Mesenchymal stem cell of adipose (primary cell): ENCODE measurements around a stretch of chr10.

GRCh38 chr10:21687021-21688055, 153.3 kb downstream of the MLLT10 start:
- CAGE, long polyA plus RNA = no peak

DNA sequence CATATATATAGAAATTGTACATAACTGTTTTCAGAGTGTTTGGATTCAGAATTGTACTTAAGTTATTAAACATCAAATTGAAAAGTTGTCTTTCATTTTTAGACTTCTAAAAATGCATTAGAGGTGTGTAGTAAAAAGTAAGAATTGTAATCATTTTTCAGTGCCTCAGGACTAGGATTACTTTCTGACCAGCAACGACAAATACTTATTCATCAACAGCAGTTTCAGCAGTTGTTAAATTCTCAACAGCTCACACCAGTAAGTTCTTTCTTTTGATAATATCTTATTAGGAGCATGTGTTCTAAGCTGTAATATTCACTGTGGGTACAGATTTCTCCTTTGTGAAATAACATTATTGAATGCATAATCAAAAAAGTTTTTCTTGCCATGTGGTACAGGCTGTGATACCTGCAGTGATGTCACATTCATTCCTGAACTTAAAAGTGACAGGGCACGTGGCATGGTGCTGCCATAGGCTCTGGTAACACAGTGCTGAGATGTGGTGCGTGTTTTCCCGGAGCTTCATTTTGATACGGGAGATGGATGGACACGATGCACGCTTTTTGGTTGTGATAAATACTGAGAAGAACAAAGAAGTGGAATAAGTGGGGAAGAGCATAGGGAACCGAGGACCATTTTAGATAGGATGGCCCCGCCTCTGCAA, 201.1 kb downstream of the MLLT10 start:
- CAGE, long polyA plus RNA = no peak

DNA sequence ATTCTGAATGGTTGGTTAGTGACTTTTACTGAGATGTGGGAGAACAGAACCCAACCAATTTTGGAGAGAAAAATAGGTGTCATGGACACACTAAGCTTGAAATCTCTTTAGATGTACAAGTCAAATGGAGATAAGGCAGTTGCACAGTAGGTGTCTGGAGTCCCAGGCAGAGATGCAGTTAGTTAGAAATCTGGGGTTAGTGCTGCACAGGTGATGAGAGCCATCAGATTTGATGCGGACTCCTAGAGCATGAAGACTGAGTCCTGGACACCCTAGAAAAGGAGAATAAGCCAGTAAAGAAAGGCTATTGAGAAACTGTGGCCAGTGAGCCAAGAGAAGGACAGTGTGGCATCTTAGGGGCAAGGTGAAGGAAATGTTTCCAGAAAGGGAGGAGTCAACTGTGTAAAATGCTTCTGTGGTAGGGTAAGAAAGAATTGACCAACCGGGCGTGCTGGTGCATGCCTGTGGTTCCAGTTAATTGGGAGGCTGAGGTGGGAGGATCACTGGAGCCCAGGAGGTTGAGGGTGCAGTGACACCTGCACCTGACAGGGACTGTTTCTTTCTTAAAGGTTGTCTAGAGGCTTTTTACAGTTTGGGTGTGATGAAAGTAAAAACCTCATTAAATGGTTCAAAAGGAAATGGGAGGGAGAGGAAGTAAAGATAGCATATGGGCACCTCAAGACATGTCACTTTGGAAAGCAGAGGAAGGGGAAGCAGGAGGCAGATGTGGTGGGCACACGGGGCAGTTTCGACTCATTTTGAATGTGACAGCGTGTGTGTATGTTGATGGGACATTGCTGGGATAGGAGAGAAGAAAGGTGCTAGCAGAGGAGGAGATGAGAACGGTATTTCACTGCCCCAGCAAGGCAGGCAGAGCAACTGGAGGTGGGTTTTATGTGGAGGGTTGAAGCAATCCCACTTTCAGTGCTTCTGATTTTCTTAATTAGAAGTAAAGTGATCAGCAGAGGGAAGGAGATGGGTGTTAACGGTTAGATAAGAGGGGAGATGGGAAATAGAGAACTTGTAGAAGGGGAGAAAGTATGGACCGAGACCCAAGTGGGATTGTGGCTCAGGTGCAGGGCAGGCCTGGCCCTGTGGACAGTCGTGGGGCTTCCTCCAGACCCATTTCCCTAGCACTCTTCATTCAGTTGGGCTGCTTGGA, 203.0 kb downstream of the MLLT10 start:
- CAGE, long polyA plus RNA = no peak

DNA sequence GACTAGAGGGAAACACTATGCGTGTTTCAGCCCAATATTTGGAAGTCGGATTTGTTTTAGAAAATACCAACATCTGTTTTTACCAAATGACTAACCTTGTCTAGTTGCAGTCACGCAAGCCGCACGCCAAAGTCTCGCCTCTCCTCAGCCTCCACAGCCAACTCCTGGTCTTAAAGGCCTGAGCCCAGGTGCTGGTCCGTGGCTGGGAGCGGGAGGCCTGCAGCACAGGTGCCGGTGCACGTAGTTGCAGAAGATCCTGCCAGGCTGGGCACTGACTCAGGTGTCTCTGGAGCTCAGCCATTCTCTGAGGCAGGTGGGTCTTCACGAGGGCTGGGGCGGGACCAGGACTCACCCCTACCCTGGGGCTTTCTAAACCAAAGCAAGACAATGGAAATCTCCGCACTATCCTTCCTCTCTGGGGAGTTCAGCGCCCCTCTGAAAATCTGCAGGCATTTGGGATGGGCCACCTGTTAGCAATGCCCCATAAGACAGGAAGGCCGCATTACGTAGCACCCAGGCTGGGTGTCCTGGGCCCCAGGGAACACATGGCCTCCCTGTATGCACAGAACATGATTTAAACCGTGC, 216.4 kb downstream of the MLLT10 start:
- CAGE, long polyA plus RNA = no peak

- CAGE, long polyA plus RNA = no peak
These were observed 83.7 kb downstream of the DNAJC1 start for GRCh38 chr10:21919678-21920379.

DNA sequence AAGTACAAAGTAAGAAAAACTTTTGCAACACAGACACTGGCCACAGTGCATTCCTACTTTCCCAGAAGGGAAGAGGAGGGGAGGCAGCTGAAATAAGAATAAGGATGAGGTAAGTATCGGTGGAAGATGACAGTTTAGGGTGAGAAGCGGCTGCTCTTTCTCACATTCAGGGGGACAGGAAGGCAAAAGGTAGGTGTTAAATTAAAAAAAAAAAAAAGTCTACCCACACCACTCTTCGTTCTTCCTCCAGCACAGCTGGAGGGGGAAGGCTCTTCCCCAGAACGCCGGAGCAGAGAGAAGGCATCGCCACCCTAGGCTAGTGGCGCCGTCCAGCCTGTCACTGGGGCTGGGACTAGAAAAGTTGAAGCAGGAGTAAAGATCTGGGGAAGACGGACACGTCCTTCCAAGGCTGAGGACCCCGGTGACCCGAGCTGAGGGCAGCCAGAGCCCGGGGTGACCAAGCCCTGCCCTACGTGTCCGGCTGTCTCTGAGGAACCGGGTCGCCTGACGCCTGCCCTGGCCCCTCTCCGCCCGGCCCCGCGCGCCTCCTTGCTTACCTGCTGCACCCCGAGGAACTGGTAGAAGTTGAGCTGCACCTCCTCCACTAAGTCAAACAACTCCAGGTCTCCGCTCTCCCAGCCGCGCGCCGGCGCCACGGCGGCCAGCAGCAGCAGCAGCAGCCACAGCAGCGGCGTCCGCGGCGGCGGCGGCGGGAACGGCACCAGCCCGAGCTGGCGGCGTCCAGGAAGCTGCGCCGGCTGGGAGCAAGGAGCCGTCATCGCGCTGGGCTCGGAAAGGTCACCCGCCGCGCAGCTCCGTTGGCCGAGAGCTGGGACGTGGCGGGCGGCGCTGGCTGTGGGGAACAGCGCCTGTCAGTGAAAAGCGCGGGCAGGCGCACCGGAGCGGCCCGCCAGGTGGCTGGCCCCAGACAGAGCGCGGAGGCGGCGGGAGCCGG, 597 bp downstream of the DNAJC1 start:
- CAGE, long polyA plus RNA = no peak

- CAGE, long polyA plus RNA = no peak
These were observed 83.2 kb upstream of the DNAJC1 start for GRCh38 chr10:22086727-22087187.

DNA sequence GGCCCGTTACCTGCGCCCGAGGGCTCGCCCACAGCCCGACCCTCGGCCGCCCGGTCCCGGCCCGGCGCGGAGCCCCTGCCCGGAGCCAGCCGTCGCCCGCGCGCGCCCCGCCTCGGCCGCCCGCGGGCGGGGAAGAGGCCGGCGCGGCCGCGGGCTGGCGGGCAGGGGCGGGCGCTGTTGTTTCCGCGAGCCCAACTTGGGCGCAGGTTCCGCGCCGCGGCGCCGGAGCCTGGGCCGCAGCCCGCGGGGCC, 475 bp upstream of the BMI1 start:
- CAGE, long polyA plus RNA = no peak

DNA sequence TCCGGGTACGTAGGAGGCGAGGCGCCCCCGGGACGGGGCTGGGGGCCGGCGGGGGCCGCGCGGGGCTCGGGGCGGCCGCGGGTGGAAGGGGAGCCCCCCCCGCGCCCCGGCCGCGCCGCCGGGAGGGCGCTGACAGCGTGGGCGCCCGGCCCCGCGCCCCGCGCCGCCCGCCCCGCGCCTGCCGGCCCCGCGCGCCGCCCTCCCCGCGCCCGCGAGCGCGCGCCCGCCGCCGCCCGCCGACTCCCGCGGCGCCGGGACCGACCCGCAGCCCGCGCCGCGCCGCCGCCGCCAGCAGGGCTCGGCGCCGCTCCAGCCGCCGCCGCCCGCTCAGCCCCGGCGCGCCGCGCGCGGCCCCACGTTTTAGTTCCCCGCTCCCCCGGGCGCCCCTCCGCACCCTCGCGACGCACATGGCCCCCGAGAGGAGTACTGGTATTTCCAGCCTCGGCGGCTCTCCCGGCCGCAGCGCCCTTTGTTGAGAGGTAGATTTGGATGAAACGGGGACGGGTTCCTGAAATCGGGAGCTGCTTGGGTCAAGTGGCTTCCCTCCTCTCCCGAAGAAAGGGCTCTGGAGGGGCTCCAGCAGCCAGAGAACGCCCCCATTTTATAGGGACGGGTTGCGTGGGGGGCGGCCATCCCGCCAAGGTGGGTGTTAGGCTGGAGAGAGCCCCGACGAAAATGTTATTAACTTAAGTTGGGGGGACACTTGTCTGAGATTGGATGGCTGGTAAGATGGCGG, 961 bp downstream of the BMI1 start:
- CAGE, long polyA plus RNA = no peak

DNA sequence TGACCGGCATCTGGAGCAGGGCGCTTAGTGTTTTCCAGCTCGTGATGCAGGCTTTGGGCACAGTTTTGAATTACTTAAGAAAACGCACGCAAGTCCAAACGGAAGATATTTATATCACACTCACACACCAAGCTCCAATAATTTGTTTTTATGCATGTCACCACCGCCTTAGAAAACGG, 3.8 kb upstream of the SPAG6 start:
- CAGE, long polyA plus RNA = no peak

DNA sequence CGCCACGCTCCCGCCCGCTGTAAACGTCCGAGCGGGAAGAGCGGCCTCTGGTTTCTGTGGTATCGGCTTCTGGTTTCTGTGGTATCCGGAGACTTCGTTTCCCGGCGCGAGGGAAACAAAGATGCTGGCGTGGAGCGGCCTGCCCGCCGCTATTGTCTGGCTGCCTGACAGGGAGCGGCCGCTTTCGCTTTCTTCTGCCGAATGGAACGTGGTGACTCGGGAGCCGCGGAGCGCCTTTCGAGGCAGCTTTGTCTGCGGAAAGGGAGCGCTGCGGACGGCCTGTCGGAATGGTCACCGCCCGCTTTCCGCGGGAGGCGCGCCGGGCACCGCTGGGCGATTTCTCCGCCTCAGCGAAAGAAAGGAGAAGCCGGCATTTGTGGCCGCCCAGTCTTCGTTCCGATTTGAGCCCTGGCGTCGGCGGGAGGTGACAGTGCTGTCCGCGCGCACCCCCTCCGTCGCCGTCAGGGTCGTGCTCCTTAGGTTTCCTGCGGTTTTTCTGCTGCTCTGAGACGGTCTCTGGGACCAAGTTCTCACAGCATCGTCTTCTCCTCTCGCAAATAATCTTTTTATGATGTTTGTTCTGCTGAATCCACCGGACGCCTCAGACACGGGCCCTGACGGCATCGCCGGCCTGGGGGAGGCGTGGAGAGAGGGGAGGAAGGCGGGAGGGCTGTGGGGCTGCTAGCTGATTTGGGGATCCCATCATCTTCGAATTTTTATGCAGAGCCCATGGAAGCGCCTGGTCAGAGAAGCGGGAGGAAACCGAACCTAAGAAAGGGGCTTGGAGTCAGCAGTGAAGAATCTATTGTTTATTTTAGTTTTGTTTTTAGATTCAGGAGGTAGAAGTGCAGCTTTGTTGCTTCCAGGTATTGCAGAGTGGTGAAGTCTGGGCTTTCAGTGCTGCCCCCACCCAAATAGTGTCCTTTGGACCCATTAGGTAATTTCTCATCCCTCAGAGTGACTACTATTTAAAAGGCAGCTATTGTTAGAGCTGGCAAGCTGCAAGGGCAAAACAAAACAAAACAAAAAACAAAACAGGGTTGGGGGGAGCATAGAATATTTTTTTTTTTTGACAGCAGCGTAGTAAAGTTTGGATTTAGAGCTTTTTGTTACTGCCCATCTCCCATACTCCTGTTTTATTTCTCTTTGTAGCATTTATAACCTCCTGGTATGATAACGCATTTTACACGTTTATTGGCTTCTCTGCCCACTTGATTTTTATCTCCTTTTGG, 92.3 kb downstream of the SPAG6 start:
- CAGE, long polyA plus RNA = no peak

DNA sequence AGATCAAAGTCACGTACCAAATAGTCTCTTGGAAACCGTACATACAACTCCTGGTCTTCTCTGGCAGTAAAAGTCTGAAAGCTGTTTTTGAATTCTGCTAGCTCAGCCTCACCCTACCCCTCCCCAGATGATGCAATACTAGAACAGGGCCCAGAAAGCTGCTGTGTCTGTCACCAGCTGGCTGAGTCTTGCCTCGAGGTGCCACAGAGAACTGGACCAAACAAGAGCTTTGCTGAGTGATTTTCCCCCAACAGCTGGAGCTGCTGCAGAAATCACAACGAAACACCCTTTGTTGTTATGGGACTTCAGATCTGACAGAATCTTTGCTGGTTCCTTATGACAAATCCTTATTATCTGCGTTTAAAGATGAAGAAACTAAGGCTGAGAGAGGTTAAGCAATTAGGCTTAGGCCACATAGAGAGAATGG, 134.1 kb downstream of the SPAG6 start:
- CAGE, long polyA plus RNA = no peak

GRCh38 chr10:22513396-22514221, 168.3 kb downstream of the SPAG6 start:
- CAGE, long polyA plus RNA = no peak

DNA sequence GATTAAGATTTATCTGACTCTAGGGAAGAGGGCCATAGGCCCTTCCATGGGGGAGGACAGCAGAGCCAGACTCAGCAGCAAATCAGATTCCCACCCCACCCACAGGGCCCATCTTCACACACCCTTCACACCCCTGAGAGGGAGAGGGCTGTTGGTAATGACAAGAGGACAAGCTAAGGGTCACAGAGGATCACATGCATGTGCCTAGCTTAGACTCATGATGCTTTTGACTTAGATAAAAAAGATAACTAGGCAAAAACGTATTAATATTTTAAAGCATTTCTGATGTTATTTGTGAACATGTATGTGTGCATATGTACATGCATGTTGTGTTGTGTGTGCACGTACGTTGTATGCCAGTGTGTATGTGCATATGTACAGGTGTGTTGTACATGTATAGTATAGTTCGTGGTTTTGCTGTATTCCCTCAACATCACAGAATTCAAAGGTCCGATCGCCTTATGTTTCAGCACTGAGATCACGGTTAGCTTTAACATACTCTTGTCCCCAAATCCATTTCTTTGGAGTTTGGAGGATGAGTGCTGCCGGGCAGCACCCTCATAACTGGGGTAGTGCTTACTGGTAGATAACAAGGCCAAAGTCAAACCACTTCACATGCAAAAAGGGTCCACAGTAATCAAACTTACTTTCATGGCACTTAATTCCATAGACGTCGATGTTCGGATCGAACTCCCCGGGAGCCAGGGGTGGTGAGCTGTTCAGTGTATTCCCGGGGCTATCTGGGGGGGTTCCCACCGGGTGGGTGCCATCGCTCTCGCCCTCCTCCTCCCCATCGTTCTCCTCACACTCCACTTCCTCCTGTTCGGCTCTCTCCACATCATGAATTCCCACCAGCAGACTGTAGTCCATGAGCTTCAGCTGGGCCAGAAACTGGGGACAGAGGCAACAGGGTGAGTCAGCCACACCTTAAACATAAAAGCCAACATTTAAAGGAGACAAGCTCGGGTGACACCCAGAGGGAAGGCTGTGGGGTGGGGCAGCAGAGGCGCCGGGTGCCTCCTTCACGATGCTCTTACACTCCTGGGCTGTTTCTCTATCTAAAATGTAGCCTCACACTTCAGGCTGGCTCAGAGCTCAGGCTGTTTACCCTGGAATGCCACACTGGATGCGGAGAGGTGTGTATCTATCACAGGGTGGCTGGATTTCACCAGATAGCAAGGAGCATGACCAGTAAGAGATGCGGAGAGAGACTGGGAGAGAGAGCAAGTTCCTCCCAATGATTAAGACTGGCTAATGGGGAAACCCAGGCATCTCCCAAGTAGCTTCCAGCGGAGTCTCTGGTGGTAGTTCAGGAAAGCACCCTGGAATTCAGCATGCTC, 172.8 kb downstream of the PIP4K2A start:
- CAGE, long polyA plus RNA = no peak

DNA sequence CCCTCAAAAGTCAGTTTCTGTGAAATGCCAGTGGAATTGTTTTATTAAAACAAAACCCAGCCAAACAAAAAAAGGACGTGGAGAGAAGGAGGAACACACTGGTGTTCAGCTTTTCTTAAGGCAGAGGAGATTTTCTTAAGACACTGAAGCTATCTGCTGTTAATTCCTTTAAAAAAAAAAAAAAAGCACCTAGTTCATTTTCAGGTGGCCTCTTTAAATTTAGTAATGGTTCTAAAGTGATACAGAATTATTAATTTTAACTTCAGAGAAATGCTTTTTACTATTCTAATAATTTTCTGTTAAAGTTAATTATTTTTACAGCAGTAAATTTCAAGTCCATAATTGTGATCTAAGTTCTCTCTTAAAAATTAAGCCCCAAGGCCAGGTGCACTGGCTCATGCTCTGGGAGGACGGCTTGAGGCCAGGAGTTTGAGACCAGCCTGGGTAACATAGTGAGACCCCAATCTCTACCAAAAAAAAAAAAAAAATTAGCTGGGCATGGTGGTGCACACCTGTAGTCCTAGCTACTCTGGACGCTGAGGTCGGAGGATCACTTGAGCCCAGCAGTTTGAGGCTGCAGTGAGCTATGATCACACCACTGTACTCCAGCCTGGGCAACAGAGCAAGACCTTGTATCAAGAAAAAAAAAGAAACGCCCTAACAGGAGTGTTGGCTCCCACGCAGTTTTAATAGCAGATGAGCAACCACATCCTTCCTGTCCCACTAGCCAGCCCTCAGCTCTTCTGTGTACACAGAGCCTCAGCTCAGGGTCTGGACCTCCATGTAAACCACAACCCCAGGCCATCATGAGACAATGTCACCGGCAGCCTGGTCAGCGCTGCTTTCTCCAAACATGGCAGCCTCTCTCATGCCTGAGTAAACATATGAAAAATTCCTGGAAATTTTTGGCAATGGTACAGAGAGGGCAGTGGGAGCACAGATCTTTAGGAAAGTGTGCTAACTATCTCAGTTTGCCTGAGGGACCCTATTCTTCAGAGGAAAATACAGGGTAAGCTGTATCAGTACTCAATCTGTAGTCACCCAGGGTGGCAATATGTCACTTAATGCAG, 108.4 kb downstream of the PIP4K2A start:
- CAGE, long polyA plus RNA = no peak

- CAGE, long polyA plus RNA = no peak
These were observed 102.7 kb downstream of the PIP4K2A start for GRCh38 chr10:22611670-22612116.

DNA sequence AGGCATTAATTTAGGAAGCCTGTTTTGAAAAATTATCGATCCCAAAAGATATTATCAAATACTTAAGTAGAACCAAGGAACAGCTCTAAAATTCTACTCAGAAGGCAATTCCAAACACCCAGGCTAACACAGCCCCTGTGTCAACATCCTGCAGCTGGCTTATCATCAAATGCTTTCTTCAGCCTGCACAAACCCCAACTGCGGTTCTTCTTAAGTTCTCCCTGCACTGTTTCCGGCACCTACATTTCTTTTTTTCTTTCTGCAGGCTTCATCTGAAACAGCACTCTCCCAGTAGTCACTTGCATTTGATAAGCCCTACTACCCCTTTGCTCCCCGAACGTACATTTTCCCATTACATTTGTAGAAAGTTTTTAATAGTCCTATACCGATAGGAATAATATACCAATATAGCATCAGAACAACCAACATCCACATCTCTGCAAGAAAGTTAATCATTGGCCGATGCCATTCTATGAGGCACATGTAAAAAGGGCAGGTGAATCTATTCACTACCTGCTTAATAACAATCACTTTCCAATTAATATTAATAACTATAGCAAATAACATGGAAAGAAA, 47.8 kb downstream of the PIP4K2A start:
- CAGE, long polyA plus RNA = no peak

DNA sequence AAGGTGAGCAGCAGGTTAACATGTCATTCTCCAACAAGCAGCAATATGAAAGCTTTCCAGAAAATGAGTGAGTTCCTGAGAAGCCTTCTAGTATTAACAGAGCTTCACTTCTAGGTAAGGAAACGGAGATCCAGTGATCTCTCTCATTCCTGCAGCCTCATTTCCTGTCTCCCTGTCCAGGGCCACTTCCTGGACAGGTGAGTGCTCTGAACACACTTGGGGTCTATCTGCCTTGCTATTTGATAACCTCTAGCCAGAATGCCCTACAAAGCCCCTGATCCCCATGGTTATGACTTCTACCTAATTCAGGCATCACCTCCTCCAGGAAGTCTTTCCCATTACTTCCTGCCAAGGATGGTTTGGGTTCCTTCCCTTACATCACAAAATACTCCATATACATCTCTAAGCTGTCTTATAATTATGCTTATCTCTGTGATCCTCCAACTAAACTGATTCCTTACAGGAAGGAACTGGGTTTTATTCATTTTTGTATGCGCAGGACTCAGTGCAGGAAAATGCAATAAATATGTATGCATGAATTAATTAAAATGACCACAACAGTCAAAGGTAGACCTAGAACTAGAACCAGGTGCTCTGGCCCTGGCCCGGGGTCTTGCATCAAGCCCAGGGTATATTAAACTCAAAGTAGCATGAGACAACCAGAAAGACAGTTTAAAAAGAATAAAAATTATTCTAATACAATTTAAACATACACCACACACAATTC, 41.4 kb downstream of the PIP4K2A start:
- CAGE, long polyA plus RNA = no peak

DNA sequence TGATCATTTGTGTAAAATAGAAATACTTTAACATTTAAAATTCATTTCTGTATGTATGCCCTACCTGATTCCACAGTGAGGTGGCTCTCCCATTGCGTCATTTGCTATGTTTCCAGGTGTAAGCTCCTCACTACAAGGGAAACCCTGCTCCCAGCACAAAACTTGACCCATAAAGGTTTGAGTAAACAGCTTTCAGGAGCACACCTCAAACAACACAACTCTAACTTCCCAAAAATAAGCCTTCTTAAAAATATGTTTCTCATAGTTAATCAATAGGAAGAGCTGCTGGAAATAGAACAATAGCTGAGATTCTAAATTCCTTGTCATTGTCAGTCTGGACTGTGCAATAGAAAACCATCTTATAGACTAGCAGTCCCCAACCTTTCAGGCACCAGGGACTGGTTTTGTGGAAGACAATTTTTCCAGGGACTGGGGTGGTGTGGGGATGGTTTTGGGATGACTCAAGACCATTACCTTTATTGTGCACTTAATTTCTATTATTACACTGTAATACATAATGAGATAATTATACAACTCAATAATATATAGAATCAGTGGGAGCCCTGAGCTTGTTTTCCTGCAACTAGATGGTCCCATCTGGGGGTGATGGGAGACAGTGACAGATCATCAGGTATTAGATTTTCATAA, 22.7 kb downstream of the PIP4K2A start:
- CAGE, long polyA plus RNA = no peak

- CAGE, long polyA plus RNA = no peak
These were observed 6.3 kb upstream of the PIP4K2A start for GRCh38 chr10:22720695-22721128.